ENCODE measurements around a stretch of chr4.

GRCh38 chr4:76856103-76856740 is 41.7 kb downstream of the SOWAHB start:
- RRBS: no CpG with 5 or more reads among the region's 2 CpGs

GRCh38 chr4:76902595-76902964 is 4.6 kb upstream of the SOWAHB start:
- RRBS: no CpG with 5 or more reads among the region's 1 CpG

DNA sequence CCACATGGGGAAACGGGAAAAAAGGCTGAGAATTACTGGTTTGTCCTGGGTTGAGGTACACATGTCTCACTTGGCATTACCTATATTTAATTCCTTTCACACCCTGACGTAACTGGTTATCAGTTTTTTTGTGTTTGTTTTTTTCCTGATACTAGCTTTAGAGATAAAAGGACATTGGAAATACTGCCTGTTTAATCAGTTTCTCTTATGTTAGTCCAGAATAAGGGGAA is 12.9 kb downstream of the SEPTIN11 start:
- RRBS: no CpG with 5 or more reads among the region's 2 CpGs

- RRBS: no CpG with 5 or more reads among the region's 9 CpGs
Measured at GRCh38 chr4:76984535-76985406, 35.2 kb downstream of the SEPTIN11 start.

- RRBS: no CpG with 5 or more reads among the region's 3 CpGs
Measured at GRCh38 chr4:77126800-77127316, 30.1 kb upstream of the CCNG2 start.

DNA sequence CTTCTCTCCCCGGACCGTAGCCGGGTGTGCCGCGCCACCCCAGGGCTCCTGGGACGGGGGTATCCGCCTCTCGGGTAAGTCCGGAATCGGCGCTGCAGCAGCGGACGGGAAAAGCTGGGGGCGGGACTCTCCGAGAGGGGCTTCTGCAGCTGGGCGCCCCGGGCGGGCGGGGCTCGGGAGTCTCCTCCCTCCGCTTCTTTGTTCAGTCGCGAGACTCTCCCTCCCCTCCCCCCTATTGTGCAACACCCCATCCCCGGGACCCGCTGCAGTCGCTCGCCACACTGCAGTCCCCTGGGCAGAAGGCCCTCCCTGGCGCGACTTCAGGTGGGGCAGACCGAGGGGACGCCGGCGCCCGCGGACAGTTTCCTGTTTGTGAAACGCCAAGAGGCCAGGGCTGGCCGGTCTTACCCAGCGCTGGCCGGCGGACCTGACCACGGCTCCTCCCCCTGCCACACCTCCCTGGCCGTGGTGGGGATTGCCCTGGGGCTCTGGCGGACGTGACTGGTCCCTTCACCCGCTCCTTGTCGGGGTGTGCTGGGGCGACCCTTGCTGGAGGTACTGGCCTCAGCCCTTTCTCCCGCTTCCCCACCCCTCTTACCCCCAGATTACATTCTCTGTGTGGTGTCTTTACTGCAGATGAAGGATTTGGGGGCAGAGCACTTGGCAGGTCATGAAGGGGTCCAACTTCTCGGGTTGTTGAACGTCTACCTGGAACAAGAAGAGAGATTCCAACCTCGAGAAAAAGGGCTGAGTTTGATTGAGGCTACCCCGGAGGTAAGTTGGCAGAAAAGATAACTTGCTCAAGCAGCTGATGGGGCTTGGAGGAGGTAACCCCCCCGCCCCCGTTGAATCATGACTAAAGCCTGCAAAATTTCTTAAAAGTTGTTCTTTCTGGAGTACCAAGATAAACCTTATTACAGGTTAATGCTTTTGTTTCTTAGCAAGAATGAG is 1.2 kb downstream of the CCNG2 start:
- RRBS: 1% methylated on average over 33 of the region's 54 CpGs

DNA sequence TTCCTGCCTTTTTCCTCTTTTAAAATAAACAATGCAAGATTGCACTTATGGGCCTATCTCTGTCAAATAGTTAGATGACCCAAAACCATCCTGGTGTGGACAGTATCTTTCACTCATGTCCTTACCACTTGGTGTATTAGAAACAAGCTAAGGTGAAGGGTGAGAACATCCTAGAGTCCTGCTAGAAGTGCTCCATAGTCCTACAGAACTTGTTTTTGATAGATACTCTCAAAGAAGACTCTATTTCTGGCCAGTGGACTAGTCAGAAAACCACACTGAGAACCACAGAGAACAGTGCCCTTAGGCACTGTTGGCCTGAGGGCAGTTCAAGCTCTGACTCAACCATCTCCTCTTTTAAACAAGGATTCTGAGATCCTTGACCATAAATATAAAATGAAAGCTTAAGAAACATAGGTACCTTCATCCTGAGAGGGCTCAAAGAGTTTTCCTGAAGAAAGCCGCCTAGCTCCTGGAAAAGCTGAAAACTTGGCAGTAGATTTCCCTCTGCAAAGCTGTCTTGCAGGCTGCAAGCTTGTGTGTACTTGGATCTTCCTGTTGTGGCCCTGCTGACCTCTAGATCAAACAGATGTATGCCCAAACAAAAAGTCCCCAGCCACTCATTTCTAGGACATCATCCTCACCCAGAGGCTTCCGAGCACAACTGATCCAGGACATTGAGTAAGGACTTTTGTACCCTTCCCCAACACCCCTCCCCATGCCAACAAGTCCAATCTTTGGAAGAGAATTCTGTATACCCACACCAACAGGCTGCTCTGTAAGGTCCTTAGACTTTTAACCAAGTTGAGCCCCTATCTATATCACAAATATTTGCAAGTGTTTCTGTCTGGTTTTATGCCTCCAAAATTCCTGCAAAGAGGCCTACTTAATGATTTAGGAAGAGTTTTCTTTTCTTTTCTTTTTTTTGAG is 111.6 kb upstream of the CXCL13 start:
- RRBS: no CpG with 5 or more reads among the region's 2 CpGs

GRCh38 chr4:77801761-77802198 is 17.4 kb downstream of the CNOT6L start:
- RRBS: no CpG with 5 or more reads among the region's 1 CpG

- RRBS: no CpG with 5 or more reads among the region's 3 CpGs
Measured at GRCh38 chr4:77812186-77812417, 7.1 kb downstream of the CNOT6L start.

DNA sequence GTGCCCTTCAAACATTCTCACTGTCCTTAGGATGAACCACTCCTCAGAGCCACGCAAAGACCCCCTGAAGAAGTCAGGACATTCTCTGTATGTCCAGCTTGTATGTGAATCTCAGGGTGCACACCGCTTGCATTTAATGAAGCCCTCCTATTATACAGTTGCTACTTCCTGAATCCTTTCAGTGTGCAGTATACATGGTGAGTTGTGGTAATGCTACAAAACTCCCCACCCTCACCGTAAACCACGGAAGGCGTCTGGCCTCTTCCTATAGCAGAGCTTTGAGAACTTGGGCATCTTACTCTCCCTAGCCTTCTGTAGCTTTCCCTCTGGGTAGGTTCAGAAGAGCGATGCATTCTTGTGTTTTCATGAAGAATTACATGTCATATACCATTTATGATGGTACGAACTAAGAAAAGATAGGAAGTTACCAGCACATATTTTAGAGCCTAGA is 9.5 kb upstream of the MRPL1 start:
- RRBS: no CpG with 5 or more reads among the region's 7 CpGs

GRCh38 chr4:77922304-77922859 is 59.8 kb downstream of the MRPL1 start:
- RRBS: no CpG with 5 or more reads among the region's 2 CpGs

DNA sequence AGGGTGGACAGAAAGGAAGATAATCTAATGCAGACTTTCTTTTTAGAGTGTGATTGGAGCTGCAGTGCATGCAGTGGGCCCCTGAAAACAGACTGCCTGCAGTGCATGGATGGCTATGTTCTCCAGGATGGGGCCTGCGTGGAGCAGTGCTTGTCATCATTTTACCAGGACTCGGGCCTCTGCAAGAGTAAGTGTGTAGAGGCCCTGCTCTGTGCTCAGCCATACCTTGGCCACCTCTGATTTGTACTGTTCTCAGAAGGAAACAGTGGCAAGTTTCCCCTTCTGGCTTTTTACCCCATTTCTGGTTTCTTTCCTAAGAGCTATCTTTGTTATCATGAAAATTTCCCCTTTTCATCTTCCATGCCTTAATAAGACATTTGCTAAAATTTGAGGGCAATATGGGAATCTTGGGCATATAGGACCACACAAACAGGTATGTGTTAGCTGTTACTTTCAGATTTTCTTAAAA is 178.9 kb upstream of the ANXA3 start:
- RRBS: no CpG with 5 or more reads among the region's 2 CpGs

DNA sequence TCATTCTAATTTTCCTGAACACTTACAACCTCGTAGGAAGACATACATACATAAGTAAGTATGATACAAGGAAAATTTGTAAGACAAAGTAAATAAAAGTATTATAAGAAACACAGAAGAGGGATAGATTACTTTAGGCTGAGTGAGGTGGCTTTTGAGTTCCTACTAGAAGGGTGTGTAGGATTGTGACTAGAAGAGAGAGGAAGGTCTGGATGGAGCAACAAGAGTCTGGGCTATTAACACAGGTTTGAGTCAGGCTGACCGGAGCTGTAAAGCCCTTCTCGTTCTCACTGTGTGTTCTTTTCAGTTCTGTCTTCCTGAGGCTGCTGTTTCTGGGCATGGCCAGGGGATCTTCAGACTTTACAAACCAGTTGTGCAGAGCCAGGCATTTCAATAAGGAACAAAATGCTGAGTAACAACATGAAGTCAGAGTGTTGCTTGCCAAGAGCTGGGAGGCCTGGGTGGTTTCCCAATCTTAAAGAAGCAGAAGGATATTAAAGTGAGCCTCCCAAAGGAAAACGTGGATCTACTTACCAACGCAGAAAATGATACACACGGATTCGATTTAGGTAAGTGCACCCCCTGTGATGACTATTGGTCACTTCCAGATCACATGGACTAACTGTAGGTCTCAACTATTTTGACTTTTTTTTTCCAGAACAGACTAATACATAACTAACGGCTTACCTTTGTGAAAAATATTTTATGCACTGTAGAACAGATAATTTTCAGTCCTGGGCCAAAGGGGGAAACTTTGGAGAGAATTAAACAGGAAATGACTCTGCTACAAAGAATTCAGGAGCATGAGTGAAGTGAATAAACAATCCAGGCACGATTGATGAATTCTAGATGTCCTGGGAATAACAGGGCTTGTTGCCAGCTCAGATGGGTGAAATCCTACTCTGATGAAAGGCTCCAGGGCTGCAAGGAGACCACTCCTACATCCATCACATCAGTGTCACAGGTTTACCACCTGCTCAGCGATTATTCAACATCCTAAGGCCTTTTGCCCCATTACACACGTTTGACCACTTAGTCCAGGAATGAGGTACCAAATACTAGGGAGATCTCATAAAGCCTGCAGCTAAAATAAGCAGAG is 94.5 kb downstream of the ANXA3 start:
- RRBS: no CpG with 5 or more reads among the region's 11 CpGs

DNA sequence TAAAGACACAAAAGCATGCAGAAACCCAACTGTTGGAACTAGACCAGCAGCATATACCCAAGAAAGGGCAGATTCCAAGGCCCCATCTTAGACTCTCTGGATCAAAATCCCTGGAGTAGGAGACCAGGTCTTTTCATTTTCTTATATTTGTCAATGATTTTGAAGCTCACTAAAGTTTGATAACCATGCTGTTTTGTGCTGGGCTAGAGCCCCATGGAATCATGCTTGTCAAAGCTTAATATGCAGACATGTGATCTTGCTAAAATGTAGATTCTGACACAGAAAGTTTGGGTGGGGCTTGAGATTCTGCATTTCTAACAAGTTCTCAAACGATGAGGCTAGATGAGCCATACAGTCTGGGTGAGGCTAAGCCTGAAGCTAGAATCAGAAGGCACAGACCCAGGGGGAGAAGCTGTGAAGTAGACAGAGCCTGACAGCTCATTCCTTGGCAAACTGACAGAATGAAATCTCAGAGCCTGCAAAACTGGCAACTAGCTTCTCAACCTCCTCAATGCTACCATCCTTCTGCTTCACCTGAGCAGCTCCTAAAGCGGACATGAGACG is 71.3 kb upstream of the BMP2K start:
- RRBS: no CpG with 5 or more reads among the region's 3 CpGs

- RRBS: no CpG with 5 or more reads among the region's 1 CpG
Measured at GRCh38 chr4:78774791-78775038, 1.4 kb upstream of the BMP2K start.

- RRBS: no CpG with 5 or more reads among the region's 7 CpGs
Measured at GRCh38 chr4:78783684-78784959, 8.0 kb downstream of the BMP2K start.

DNA sequence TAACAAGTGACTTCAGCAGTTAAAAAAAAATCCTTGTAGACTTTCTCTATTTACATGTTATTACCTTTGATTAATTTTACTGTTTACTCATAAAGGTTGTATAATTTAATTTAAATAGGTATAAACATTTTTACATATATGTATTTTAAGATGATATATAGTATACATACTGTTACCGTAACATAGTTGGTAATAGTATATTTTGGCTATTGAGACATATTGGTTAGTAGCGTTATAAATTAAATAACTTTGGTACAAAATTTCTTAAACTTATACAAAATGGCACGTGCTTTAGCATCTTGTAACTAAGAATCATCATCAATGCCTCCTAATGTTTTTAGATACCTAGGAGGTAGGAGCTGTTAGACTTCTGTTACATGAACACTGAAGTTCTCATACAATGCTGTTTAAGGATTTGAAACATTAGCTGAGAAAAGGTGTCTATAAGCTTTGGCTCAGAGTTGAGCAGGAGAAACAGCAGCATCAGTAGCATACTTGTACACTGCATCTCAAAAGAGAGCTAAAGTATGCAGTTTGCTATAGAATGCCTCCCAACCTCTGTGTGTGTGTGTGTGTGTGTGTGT is 66.0 kb downstream of the PAQR3 start:
- RRBS: no CpG with 5 or more reads among the region's 3 CpGs

- RRBS: no CpG with 5 or more reads among the region's 5 CpGs
Measured at GRCh38 chr4:78938290-78938755, 915 bp downstream of the PAQR3 start.

GRCh38 chr4:80017203-80017588 is 55.8 kb downstream of the ANTXR2 start:
- RRBS: no CpG with 5 or more reads among the region's 1 CpG

All from choroid plexus epithelial cell (primary cell).